ENCODE results near the gene ZNF394.

DNA sequence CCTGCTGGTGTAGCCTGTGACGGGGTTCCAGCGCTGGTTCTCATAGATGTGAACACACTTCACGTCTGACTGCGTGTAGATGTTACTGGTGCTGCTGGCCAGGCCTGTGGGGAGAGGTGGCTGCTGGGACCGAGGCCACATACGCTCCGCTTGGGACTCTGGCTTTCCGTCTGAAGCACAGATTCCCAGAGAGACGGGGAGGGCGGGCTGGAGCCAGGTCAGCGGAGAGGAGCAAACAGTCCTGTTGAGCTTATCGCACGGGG, 16.7 kb downstream of the BHLHA15 start:
- RRBS, result no CpG with 5 or more reads among the region's 13 CpGs

DNA sequence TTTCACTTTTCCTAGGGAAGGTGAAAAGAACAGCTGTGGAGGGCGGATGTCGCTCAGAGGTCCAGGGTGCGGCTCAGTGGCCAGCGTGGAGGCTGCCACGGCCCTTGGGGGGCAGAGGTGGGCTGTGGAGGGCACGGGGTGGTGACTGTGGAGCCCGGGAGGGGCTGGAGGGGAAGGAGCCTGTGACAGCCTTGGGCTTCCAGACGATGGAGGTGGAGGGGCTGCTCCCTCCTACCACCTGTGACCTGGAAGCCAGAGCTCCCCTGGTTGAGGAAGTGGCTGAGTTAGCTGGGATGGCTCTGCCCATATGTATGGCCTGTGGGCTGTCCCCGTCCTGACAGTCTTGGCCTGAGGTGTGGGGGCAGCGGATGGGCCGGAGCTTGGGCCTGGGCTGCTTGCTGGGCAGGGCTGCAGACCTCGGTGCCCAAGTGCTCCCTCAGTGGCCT, 3.7 kb downstream of the BRI3 start:
- RRBS, result no CpG with 5 or more reads among the region's 12 CpGs

DNA sequence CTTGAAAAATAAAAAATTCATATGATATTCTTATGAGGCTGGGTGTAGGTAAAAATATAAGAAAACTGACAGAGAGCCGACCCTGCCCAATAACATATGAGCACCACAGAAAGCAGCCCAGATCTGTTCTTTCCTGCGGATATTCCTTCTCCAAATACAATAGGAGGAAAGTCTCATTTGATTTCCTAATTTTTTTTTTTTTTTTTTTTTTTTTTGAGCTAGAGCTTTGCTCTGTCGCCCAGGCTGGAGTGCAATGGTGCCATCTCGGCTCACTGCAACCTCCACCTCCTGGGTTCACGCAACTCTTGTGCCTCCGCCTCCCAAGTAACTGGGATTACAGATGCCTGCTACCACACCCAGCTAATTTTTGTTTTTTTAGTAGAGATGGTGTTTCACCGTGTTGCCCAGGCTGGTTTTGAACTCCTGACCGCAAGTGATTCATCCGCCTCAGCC, 31.4 kb downstream of the BAIAP2L1 start:
- RRBS, result no CpG with 5 or more reads among the region's 9 CpGs

DNA sequence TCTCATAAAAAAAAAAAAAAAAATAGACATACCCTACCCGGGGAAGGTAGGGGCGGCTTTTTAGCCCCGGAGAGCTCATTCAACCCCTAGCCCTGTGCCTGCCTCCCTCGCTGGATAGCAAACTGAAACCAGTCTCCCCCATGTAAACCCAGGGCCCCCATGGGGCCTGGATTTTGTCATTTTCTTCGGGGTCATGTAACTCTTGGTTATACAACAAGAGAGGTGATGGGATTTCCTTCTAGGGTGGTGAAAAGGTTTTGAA, 18.8 kb upstream of the BAIAP2L1 start:
- RRBS, result no CpG with 5 or more reads among the region's 5 CpGs

- RRBS, result 9% methylated on average over 3 of the region's 26 CpGs
Observed at GRCh38 chr7:98619457-98620251, 2.6 kb downstream of the NPTX2 start.

DNA sequence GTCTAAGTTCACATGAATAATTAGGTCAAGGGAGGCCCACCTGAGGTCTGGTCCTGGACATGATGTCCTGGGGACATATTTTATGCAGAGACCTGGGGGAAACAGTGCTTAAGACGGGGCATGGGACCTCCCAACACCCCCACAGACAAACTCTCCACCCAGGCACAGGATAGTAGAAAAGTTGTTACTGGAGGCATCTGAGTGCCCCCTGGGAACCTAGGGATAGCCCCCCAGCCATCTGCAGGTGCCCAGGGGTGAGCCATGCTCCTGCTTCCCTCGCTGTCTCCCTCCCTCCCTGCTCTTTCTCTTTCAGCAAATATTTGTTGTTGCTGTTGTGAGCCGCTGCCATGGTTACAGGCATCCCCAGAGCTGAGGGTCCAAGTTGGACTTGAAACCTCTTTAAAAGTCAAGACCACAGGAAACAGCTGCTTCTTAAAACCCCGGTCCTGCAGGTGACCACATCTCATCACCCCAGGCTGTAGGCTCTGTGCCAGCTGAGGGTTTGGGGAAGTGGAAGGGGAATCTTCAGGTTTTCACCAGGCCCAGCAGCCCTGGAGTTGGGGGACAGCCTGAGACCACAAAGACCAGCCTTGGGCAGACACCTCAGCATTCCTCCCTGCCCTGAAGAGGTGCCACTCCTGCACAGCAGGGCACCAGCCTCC, 24.4 kb downstream of the NPTX2 start:
- RRBS, result no CpG with 5 or more reads among the region's 4 CpGs

- RRBS, result 10% methylated on average over 2 of the region's 16 CpGs
Observed at GRCh38 chr7:98879582-98880294, 1.4 kb downstream of the TRRAP start.

- RRBS, result no CpG with 5 or more reads among the region's 5 CpGs
Observed at GRCh38 chr7:98922332-98922636, 44.0 kb downstream of the TRRAP start.

DNA sequence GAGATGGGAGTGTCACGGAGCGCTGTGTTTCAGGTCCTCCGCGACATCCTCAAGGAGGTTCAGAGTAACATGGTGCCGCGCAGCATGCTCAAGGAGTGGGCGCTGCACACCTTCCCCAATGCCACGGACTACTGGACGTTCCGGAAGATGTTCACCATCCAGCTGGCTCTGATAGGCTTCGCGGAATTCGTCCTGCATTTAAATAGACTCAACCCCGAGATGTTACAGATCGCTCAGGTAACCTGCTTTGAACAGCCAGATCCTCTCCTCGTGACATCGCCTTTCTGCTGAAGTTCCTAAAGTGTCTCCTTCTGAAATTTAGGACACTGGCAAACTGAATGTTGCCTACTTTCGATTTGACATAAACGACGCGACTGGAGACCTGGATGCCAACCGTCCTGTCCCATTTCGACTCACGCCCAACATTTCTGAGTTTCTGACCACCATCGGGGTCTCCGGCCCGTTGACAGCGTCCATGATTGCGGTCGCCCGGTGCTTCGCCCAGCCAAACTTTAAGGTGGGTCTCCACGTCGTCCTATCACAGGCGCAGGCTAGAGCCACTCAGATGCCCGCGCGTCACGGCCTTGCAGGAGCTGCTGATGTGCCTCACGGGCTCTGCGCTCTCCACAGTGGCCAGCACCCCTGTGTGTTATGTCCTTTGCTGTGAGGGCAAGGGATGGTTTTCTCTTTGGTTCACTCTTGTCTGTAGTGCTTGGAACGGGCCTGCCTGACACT, 132.7 kb downstream of the SMURF1 start:
- RRBS, result no CpG with 5 or more reads among the region's 42 CpGs

GRCh38 chr7:99029067-99029824, 114.7 kb downstream of the SMURF1 start:
- RRBS, result no CpG with 5 or more reads among the region's 10 CpGs

- RRBS, result 87% methylated on average over 3 of the region's 19 CpGs
Observed at GRCh38 chr7:99036773-99037576, 106.9 kb downstream of the SMURF1 start.

DNA sequence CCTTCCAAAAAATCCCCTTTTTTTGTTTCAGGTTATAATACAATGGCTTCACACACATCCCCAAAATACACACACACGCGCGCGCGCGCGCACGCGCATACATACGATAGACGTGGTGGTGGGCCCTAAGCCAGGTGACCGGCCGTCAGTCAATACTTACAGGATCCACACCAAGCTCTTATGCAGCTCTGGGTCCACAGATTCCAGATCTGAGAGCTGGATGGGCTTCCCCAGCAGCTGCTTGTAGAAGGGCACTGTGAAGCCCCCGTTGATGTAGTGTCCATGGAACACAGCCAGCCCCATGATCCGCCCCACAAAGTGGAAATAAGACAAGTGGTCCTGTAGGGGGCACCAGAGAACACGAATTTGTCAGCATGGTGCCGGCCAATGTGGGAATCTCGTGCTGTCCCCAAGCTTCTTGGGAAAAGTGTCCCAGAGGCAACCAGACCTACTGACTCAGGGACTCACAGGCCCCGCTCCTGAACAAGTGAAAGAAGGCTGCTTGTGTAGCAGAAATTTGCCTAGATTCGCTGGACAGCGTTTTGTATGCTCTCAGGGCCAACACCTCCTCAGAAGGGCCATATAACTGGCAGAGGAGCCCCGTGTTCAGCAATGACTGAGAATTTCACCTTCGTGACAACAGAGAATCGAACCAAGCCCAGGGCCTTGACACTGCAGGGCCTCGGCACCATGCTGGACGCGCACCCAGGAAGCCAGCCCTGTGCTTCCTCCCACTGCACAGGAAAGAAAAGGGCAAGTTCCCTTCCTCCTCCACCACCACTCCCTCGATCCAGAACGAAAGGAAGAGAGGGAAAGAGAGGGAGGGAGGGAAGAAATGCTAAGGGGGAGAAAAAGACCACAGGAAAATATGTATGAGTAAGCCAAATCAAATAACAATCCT, 103.4 kb downstream of the SMURF1 start:
- RRBS, result no CpG with 5 or more reads among the region's 29 CpGs

DNA sequence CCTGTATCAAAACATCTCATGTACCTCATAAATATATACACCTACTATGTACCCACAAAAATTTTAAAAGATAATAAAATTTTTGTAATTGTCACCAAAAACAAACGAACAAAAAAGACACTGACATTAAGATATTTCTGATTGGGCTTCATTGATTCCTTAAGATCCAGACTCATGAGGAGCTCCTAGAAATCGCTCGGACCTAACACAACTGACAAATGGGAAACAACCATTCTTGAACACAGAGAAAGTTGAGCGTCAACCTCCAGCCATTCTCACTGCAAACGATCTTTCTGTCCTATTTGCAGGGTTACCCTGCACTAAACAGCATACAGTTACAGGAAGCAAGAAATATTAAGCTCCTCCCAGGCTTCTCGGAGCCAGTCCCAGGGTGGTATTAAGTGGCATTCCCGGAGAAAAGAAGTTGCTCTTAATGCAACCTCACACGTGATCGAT, 36.5 kb downstream of the SMURF1 start:
- RRBS, result no CpG with 5 or more reads among the region's 9 CpGs

DNA sequence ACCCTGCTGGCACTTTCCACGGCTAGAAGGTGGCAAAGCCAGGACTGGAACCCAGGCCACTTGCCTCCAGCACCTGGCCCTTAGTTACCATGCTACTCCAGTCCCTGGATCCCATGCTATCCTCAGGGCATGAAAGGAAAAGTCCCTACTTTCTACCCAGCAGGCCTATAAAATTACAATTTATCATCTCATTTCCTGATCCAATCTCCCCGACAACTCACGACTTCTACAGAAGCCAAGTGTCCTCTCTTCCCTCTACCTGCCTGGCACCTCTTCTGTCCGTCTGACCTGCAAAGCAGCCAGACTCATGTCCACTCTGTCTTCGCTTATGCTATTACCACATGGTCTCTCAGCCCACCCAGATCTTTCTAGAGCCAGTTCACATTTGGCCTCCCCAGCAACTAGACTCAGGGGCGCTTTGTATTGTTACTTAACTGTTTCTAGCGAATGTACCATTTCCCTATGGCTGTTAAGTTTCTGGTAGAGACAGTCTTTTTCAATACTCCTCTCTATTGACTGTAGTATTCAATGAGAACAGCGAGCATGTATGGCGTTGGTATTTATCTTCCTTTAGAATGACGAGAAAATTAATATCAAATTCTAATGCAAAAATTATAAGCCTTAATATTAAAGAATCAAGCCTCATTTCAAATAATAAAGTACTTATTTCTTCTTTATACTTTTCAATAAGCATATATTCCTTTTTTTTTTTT, 18.1 kb downstream of the SMURF1 start:
- RRBS, result no CpG with 5 or more reads among the region's 10 CpGs

DNA sequence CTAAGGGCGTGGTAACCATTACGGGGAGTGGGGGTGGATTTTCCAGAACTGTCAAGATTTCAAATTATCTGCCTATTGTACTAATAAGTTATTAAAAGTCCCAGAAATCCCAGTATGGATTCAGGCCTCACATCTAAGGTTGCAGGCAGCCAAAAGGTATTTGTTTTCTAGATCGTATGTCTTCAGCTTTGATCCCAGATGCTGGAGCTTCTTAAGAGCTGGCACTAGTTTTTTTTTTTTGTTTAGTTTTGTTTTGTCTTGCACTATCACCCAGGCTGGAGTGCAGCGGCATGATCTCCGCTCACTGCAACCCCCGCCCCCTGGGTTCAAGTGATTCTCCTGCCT, 33.7 kb upstream of the KPNA7 start:
- RRBS, result no CpG with 5 or more reads among the region's 6 CpGs

DNA sequence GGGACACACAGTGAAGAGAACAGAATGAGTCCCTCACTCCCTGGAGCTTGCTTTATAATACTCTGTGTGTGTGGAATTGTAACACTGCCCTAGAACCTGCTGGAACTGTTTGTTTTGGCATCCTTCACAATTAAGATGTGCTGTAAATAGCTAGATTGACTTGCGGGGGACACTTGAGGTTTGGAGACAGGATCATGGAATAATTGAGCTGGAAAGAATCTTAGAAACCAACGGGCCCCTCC, 57.7 kb upstream of the ARPC1A start:
- RRBS, result no CpG with 5 or more reads among the region's 2 CpGs

DNA sequence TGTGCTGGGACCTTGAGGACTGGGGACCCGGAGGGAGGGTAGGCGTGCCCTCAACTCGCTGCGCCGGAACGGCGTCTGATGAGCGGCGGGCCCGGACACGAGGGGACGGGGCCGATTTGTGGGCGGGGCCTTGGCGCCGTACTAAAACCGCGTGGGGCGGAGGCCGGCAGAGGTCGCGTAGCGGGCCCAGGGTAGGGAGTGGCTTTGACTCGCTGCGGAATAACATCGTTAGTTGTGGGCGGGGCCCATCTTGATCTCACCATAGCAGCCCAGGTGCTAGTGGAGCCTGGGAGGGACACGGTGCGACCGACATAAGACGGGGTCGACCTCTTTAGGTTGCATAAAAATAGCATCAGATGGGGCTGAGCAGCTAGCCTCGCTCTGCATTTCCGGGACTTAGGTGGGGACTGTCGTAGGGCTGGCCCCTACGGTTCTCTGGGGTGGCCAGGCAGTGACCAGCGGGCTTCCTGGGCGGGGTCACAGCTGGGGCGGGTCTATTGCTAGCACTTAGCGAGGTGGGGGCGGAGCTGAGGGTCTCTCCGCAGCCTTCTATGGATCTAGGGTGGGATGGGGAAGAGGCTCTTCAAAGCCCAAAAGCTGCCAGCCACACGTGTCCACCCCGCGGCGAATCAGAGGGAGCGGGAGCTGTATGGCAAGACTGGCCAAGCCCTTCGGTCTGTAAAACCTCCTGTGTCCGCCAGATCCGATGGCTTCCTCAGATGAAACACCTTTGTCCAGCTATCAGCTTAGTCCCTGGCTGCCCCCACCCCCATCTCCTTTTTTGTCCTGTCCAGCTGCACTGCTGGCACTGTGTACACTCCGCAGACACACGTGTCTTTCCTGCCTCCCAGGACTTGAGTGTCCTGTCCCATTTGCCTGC, 15.2 kb downstream of the PDAP1 start:
- RRBS, result 2% methylated on average over 11 of the region's 52 CpGs

GRCh38 chr7:99396891-99397765, 11.3 kb downstream of the PDAP1 start:
- RRBS, result no CpG with 5 or more reads among the region's 15 CpGs

GRCh38 chr7:99500203-99500504, at the start of gene ZNF394:
TSS of gene ZNF394 (minus strand) at chr7:99500281.
- RRBS, result 3% methylated on average over 11 of the region's 26 CpGs

DNA sequence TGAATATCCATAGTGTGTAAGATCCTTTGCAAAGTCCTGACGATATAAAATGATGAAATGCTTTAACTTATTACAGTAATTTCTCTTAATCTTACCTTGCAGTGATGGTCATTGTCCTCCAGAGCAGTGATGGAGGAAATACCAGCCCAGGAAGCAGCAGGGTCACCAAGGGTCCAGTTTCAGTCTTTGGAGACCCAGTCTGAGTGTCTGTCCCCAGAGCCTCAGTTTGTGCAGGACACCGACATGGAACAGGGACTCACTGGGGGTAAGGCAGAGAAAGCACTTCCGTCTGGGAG, 1.9 kb downstream of the ZNF655 start:
- RRBS, result no CpG with 5 or more reads among the region's 3 CpGs